H4 (cell line): ENCODE results near the genes SLU7 and FOXI1.

DNA sequence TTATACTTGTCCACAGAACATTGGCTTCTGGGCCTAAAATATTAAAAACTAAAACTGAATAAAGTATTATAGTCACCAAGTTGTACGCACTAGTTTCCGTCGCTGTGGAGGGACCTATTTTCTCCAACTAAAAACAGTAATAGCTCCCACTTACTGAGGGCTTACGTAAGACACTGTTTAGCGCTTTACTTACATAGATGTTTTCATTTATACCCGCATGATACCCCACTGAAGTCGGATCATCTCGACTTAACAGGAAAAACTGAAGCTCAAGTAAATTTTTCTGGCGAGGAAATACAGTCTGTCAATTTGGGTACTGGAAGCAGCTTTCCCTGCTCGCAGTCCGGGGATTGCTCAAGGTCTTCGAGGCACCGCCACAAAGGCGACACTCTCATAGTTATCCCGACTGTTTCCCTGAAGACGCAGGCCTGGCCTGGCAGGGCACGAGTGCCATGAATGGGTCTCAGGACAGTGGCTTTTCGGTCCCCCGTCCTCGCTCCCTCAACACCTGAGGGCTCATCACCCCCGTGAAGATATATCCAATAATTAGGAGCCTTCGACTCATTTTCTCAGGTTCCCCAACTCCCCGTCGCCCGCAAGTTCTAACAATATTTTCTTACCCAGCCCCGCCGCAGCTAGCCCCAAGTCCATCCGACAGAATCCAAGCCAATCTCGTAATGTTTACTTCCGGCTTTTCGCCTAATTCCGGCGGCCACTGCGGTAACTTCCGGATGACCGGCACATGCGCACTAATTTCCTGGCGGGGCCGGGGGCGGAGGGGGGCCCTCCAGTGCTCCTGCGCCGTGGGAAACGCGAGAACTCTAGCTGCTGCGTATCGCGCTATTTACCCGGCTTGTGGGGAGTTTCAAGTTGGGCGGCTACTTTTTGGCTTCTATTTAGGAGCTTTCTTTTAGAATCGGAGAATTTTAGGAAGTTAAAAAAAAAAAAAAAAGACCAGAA lies at the start of gene SLU7:
Gene SLU7, minus strand, starts transcription at position 679 of the 960 bp plus-strand sequence.
- RAMPAGE, long total RNA = start-site peak on the minus strand centred at position 661 of the sequence, 16 bp wide, 59 reads

DNA sequence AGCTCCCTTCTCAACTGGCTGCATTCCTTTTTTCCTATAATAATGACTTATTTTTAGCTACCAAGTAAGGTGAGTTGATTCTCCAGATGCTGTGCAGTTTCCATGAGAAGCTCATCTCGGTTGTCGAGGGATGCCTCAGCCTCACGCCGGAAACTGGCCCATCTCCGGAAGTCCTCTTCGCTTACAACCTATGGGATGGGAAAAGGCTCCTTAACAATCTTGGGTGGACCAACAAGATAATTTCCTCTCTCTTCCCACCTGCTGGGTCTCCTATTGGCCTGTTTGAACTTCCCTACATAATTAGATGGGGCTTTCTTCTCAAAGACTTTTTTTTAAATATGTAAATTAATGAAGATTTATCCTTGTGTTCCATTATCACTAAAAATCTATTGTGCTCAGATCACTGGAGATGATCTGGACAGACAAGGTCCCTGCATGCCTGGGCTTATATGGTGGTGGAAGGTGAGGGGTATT lies 194.2 kb downstream of the PTTG1 start:
- RAMPAGE, long total RNA = no peak

- RAMPAGE, long total RNA = no peak
Observed at GRCh38 chr5:160656961-160657671, 194.9 kb downstream of the ATP10B start.

- RAMPAGE, long total RNA = no peak
Observed at GRCh38 chr5:163449807-163450369, 10.0 kb downstream of the NUDCD2 start.

- RAMPAGE, long total RNA = no peak
Observed at GRCh38 chr5:163503878-163505003, 1.2 kb upstream of the MAT2B start.

GRCh38 chr5:163506106-163506644 lies 756 bp downstream of the MAT2B start:
- RAMPAGE, long total RNA = no peak

DNA sequence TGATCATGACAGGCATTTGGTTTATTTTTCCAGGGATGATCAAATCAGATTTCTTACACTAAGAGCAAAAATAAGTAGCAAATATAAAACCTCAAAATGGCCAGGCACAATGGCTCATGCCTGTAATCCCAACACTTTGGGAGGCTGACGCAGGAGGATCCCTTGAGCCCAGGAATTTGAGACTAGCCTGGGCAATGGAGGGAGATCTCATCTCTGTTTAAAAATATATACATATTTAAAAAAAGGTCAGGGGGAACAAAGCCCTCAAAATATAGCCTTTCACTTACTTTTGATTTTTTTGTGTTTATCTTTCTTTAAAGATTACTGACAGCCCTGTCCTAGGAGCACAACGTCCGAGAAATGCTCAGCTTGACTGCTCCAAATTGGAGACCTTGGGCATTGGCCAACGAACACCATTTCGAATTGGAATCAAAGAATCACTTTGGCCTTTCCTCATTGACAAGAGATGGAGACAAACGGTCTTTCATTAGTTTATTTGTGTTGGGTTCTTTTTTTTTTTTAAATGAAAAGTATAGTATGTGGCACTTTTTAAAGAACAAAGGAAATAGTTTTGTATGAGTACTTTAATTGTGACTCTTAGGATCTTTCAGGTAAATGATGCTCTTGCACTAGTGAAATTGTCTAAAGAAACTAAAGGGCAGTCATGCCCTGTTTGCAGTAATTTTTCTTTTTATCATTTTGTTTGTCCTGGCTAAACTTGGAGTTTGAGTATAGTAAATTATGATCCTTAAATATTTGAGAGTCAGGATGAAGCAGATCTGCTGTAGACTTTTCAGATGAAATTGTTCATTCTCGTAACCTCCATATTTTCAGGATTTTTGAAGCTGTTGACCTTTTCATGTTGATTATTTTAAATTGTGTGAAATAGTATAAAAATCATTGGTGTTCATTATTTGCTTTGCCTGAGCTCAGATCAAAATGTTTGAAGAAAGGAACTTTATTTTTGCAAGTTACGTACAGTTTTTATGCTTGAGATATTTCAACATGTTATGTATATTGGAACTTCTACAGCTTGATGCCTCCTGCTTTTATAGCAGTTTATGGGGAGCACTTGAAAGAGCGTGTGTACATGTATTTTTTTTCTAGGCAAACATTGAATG lies 12.8 kb downstream of the MAT2B start:
- RAMPAGE, long total RNA = no peak

DNA sequence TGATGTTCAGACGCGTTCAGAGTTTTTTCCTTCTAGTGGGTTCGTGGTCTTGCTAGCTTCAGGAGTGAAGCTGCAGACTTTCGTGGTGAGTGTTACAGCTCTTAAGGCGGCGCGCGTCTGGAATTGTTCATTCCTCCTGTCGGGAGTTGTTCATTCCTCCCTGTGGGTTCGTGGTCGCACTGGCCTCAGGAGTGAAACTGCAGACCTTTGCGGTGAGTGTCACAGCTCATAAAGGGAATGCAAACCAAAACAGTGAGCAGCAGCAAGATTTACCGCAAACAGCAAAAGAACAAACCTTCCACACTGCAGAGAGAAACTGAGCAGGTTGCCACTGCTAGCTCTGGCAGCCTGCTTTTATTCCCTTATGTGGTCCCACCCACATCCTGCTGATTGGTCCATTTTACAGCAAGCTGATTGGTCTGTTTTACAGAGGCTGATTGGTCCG lies 52.8 kb upstream of the TENM2 start:
- RAMPAGE, long total RNA = no peak

- RAMPAGE, long total RNA = no peak
Observed at GRCh38 chr5:167934930-167935316, 356.5 kb upstream of the WWC1 start.

- RAMPAGE, long total RNA = no peak
Observed at GRCh38 chr5:168178038-168178549, 113.4 kb upstream of the WWC1 start.

DNA sequence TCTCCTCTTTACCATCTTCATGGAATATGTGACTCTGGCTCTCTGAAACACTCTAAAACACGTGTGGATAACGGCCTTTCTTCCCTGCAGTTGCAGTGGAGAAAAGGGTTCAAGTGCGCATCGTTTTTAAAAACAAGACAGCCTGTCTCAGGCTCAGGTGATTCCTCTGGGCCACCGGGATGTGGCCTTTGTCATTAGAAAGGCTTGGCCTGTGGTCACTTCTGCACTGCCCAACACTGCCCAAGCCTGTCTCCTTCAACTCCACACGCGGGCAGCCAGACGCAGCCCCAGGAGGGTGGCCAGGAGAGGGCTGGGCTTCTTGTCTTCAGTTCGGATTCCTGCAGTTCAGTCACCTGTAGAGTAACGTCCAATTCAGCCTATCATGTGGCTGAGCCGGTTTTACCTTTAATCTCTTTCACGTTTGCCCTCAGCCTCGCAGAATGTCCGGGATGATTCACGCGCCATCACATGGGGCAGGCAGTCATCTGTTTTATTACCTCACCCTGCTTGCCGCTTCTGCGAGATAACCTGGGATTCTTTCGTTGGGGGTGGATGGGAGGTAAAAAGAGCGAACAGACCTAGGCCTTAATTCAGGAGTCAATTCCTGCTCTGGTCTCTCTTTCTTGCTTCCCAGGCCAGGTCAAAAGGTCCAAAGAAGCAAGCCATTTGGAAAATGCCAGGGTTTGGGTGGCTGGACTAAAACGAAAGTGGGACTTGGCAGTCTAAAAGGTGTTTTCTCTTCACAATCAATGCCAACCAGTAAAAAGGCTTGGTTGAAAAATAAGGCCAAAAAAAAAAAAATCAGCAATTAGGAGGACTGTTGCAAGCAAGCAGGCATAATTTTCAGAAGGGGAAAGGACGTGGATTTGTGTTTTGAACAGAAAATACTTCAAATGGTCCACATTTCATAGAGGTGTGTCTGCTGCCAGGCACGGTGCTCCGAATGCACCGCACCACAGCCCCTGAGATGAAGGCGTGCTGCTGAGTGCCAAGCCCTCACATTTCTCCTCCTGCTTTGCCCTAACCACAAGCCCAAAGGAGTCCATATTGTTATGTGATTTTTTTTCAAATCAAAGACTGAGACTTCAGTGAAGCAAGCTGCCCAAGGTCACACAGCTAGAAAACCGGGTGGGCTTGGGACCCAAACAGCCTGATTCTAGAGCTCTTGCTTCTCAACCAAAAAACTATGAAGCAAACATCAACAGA lies 2.9 kb upstream of the WWC1 start:
- RAMPAGE, long total RNA = no peak

GRCh38 chr5:168315838-168316772 lies 24.7 kb downstream of the WWC1 start:
- RAMPAGE, long total RNA = no peak

- RAMPAGE, long total RNA = no peak
Observed at GRCh38 chr5:168401736-168402582, 84.3 kb upstream of the RARS1 start.

- RAMPAGE, long total RNA = no peak
Observed at GRCh38 chr5:168408394-168409004, 77.8 kb upstream of the RARS1 start.

- RAMPAGE, long total RNA = no peak
Observed at GRCh38 chr5:168562238-168562543, 17.0 kb downstream of the PANK3 start.

DNA sequence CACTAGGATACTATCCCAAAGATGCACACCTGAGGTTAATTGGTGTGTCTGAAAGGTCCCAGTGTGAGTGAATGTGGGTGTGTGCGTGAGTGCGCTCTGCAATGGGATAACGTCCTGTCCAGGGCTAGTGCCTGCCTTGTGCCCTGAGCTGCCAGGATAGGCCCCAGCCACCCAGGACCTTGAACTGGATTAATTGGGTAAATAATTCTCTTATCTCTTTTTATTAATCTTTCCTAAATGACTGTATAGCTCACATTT lies 11.5 kb upstream of the PANK3 start:
- RAMPAGE, long total RNA = no peak

DNA sequence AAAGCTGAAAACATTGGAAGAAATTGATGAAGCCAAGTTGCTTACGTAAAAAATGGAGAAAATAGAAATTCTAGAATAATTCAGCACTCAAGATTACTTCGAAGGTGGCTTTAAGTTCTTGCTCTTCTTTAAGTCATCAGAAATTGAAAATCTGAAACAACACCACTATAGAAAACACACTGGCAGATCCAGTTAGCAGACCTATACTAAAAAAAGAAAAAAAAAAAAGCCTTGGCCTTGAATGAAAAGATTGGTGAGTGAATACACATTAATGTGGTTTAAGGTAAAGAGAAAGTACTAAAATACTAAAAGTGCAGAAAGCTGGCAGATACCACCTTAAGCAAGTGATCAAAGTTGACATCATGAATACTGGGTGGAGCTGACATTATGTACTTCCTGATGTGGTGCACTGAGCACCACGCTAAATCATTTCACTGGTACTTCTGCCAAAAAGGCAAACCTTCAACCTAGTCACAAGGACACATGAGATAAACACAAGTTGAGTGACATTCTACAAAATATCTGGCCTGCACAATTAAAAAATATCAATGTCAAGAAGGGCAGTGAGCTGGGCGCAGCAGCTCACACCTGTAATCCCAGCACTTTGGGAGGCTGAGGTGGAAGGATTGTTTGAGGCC lies 33.7 kb upstream of the PANK3 start:
- RAMPAGE, long total RNA = no peak

GRCh38 chr5:168683577-168684038 lies 104.4 kb upstream of the PANK3 start:
- RAMPAGE, long total RNA = no peak

- RAMPAGE, long total RNA = no peak
Observed at GRCh38 chr5:169094566-169095153, 206.3 kb downstream of the SLIT3 start.

- RAMPAGE, long total RNA = no peak
Observed at GRCh38 chr5:170105616-170106125, at the start of gene FOXI1. TSS of gene FOXI1 (plus strand) at chr5:170105897.